OCI-LY7 (cell line): ENCODE measurements around a stretch of chr15.

GRCh38 chr15:48896502-48897472, 18.9 kb downstream of the EID1 start:
- PRO-cap, result no peak
- RAMPAGE, long total RNA, result no peak

- PRO-cap, result no peak
- RAMPAGE, long total RNA, result no peak
These were observed 219.1 kb downstream of the ATP8B4 start for GRCh38 chr15:49899987-49900370.

DNA sequence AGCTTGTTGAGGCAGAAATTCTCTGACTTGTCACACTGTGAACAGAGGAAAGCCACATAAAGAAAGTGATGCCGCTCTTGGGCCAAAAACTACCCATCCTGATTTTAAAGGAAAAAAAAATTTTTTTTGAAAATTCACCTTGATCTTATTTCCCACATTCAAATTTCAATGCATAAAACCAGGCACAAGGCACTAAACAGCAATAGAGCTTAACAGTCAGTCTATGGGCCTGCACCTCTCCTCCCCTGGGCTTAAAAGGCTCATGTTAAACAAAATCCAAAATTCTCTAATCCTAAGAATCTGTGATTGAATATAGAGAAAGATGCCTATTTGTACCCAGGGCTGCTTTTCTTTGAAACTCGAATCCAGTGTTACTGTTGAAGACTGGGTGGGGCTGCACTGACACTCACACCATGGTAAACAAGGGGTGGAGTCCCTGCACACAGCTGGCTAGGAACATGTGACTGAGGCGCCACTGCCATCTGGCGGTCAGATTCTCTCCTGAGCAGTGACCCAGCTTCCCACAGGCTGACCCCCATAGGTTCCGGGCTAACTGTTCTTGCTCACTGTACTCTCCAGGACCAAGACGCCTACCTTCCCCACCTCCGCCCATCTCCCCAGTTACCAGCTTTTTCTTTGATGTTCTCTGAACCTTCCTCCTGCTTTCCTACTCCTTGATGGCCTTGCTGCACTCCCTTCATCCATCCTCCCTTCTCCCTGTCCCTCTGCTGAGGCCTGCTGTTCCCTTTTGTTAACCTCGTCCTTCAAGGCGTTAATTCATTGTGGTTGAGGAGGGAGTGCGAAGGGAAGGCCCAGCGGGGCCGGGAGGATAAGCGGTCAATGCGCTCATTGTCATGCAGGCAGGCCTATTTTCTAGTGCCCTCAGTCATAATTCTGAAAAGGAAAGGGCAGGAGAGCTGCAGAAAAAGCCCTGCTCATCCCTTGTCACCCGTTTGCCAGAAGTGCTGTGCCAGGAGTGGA, 115.3 kb downstream of the ATP8B4 start:
- PRO-cap, result no peak
- RAMPAGE, long total RNA, result no peak

- PRO-cap, result no peak
- RAMPAGE, long total RNA, result no peak
These were observed 18.5 kb downstream of the ATP8B4 start for GRCh38 chr15:50100625-50100893.

DNA sequence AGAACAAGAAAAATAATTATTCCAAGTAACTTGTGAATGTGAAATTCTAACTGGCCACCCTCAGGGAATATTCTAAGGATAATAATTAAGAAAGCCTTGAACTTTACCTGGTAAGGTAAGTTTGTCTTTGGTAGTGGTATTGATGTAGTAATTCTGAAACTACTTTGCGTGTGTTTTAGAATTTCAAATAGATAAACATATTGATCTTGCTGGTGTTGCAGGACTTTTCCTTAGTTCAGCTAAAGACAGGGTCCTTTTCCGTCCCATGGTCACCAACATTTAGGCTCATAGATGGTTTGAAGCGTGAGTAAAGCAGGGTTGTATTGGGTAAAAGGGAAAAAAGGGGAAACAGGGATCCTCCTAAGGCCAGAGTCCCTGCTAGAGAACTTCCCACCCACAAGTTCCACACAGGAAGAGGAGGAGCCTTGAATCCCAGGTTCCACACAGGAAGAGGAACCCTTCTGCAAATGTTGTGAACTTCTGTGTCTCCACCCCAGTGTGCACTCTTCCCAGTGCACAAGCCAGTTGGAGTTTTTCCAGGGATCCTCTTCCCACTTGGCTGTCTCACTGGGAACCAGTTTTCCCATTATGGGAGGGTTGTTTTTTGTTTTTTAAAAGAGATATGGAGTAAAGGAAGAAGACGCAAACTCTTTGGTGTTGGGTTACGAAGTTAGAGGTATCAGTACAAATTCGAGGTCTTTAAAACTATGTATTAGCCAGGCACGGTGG, 27.6 kb upstream of the ATP8B4 start:
- PRO-cap, result no peak
- RAMPAGE, long total RNA, result no peak

DNA sequence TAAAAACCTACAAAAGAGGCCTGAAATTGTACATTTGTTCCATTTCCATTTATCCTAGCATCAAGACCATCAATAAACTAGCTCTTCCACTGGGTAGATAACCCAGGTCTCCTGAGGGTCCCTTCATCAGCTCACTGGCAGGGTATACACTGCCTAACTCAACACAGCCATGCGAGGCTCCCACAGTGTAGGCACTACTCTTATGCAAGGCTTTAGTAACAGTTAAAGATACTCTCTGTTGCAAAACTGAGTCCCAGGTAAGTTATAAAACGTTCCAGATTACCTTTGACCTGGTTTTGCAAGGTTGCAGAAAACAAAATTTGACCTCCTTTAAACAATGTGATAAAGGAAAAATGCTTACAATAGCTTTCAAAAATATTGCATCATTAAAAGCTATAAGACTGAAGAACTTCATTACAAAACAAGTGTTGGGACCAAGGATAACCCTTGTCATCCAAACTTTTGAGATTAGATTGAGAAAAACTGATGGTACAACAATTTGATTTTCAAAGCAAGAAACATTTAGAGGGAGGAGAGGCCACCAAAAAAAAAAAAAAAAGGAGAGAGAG, 5.5 kb downstream of the SLC27A2 start:
- PRO-cap, result no peak
- RAMPAGE, long total RNA, result no peak

DNA sequence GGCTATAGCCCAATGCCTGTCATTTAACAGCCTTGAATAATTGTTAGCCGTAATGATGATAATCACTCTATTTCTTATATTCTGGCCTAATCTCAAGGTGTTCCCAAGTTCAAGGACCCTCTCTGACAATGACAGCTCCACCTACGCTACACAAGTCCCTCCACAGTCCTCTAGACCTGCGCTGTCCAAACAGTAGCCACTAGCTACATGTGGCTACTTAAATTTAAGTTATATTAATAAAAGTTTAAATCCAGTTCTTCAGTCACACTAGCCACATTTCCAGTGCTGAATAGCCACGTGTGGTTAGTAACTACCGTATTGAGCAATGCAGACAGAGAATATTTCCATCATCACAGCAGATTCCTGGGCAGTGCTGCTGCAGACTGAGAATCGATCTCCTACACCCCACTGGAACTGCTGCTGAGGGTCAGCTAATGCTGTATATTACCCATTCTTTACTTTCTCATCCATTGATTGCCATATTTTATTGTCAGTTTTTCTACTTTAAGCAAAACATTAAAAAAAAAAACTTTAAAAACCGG, 41.0 kb downstream of the HDC start:
- PRO-cap, result no peak
- RAMPAGE, long total RNA, result no peak

DNA sequence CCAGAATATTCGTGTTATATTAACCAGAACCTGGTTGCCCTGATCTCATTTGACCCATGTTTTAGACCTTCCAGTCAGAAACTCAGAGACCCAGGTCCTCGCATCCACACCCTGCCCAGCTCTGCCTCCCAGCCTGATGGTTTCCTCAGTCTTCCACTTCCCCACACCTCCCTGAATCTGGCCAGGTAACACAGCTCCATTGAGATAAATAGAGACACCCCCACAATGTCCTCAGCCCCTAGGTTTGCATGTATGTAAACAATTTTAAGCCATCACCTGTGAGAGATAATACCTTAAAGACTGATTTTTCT, 27.1 kb downstream of the HDC start:
- PRO-cap, result no peak
- RAMPAGE, long total RNA, result no peak

DNA sequence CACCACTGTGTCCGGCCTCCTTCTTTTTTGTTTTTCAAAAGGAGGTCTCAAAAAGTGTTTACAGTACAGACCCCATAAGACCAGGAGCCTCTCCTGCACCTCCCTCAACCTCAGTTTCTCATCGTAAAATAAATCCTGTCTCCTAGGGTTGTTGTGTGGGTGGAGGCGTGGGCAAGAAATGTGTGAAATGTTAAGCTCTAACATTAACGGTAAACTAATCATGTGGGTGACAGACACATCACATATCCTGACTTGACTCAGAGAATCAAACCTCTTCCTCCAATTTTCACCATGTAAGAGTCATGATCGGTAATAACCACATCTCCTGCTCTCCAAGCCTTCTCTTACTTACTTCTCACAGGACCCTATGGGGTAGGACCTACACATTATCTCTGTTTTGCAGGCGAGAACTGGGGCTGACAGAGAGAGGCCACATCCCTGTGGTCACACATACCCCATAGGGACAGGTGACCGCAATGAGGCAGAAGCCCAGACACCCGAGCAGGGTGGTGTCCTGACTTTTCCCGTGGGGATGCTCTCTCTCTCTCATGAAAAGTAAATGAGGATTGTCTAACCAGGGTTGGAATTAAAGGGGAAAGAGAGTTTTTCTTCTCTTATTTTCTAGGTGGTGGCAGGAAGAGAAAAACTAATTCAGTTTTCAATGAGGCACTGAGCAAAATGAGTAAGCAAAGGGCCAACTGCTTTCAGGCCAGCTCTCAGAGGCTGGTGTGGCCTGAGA, 5.1 kb downstream of the HDC start:
- PRO-cap, result no peak
- RAMPAGE, long total RNA, result no peak

- PRO-cap, result no peak
- RAMPAGE, long total RNA, result no peak
These were observed 24.3 kb downstream of the GABPB1 start for GRCh38 chr15:50330542-50331225.

GRCh38 chr15:50353604-50353859, 1.5 kb downstream of the GABPB1 start:
- PRO-cap, result no peak
- RAMPAGE, long total RNA, result no peak

DNA sequence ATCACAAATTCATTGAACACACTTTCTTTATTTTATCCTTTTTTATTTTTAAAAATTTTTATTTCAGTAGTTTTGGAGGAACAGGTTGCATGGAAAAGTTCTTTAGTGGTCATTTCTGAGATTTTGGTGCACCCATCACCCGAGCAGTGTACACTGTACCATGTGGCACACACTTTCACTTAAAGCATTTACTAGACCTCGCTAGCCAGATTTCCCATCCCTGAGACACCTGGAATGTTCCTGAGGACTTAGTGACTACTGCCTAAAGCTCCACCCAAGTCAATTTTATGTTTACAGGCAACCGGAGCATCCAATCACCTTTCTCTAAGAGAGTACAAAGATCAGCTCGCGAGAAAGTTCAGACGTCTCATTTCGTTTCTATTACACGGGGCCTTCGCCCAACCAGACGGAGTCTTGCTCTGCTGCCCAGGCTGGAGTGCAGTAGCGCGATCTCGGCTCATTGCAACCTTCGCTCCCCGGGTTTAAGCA, 937 bp upstream of the USP8 start:
- PRO-cap, result no peak
- RAMPAGE, long total RNA, result no peak

GRCh38 chr15:50764951-50765073, 694 bp downstream of the SPPL2A start:
- PRO-cap, result no peak
- RAMPAGE, long total RNA, result no peak

DNA sequence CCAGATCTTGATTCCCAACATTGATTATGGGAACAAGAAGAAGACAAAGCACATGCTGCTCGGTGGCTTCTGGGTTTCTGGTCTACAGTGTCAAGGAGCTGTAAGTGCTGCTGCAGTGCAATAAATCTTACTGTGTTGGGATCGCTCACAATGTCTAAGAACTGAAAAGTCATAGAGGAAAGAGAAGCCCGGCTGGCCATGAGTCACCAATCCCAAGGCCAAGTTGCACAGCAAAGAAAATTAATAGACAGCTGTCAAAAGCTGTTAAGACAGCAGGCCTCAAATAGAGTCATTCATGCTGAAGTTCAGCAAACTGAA, 33.2 kb upstream of the SPPL2A start:
- PRO-cap, result no peak
- RAMPAGE, long total RNA, result no peak

GRCh38 chr15:50889704-50890117, 18.8 kb upstream of the AP4E1 start:
- PRO-cap, result no peak
- RAMPAGE, long total RNA, result no peak

DNA sequence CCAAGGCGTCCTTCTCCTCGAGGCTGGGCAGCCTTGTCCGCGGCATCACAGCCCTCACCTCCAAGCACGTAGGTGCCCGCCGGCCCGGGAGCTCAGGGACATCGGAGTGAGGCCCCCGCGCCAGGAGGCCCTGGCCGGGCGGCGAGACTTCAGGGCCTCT, 258 bp downstream of the AP4E1 start:
- PRO-cap, result no peak
- RAMPAGE, long total RNA, result no peak

- PRO-cap, result no peak
- RAMPAGE, long total RNA, result no peak
These were observed 36.0 kb downstream of the AP4E1 start for GRCh38 chr15:50944488-50944862.

- PRO-cap, result no peak
- RAMPAGE, long total RNA, result no peak
These were observed 5.1 kb downstream of the TNFAIP8L3 start for GRCh38 chr15:51089542-51090141.

- PRO-cap, result no peak
- RAMPAGE, long total RNA, result no peak
These were observed 42.0 kb downstream of the GLDN start for GRCh38 chr15:51383327-51383968.

GRCh38 chr15:51737975-51738290, 478 bp upstream of the LYSMD2 start:
- PRO-cap, result no peak
- RAMPAGE, long total RNA, result no peak